SK-N-SH (cell line): ENCODE results near the genes SRMS and ARFRP1.

DNA sequence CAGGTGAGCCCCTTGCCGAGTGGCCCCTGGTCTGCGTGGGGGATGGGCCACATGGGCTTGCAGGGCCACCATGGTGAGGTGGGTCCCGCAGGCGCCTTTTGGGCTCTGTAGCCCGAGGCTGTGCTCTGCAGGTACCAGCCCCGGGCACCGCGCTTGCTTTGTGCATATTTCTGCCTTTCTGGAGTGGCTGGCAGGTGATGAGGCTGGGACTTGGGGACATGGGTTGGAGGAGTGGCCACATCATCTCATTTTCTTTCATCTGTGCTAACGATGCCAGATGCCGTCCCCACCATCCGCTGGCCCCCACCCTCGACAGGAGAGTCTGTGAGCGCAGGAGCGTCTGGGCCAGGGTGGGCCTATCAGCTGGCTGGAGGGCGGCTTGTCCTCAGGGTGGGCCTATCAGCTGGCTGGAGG, 8.1 kb downstream of the SLC17A9 start:
- RRBS, result no CpG with 5 or more reads among the region's 15 CpGs
CAGE:
- cytosol, long polyA plus RNA, result no peak
- long polyA plus RNA, result no peak
- nucleus, long polyA plus RNA, result no peak

DNA sequence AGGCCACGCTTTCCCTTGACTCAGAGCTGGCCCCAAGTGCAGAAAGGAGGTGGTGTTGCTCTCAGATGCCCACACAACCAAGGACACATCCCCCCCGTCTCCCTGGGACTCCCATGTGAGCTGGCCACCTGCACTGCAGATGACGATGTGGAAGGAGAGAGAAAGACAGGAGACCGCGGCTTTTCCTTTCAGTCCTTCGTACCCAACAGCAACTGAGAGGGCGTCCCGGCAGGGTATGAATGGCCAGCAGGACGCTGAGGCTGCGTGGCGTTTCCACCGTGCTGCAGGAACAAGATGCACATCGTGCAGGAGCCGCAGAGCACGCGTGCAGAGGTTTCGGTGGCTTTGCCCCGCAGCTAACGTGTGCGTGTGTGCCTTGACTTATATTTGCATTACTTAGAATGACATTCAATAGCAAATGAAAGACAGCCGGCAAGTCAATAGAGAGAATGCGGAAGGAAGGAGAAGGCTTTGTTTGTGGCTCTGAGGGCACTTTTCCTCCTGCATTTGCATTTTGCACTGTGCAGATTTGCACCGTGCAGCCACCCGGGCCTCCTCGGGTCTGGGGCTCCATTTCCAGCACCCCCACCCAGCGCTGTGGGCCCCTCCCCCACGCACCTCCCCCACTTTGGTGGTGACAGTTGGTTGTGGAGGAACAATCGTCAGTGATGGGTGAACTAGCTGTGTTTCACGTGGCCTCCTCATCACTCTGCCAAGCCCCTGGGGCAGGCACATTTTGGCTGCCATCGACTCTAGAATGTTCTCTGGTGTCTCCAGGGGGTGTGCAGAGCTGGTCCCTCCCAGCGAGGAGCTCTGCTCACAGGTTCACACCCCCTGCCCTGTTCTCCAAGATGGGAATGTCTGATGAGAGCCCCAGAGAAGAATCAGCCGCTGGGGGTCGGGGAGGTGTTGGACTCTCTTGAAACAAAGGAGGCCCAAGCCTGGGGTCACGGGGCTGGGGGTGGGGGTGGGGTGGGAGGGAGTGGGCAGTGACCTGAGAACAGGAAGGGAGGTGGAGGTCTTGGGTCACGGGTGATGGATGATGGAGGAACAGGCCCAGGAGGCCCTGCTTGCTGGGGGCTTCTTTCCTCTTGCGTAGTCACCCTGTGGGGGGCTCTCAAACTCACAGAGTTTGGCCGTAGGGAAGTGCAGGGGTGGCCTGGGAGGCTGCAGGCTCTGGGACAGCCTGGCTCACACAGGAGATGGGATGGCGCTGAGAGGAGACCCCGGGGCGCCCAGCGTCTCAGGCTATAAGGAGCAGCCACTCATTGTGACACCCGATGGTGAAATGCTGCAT, 26.6 kb upstream of the BHLHE23 start:
- RRBS, result 34% methylated on average over 4 of the region's 42 CpGs
CAGE:
- cytosol, long polyA plus RNA, result no peak
- long polyA plus RNA, result no peak
- nucleus, long polyA plus RNA, result no peak

DNA sequence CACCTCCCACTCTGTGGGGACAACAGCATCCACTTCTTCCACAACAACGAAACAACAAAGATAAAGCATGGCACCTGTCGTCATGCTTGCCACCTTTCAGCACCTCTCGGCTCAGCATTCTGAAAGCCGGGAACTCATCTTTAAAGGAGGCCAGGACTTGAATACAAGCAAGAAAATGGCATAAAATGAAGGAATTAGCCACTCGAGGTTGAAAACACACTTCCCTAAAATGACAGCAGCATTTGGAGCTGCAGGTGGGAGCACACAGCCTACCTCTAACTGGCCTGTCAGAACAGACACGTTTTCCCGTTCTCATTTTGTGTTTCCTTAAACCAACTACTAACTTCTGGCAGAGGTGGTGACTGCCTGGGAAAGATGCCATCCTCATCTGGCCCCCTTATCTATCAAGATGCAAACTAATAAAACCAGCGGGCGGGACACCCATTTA, 21.8 kb downstream of the YTHDF1 start:
- RRBS, result no CpG with 5 or more reads among the region's 9 CpGs
CAGE:
- cytosol, long polyA plus RNA, result no peak
- long polyA plus RNA, result no peak
- nucleus, long polyA plus RNA, result no peak

DNA sequence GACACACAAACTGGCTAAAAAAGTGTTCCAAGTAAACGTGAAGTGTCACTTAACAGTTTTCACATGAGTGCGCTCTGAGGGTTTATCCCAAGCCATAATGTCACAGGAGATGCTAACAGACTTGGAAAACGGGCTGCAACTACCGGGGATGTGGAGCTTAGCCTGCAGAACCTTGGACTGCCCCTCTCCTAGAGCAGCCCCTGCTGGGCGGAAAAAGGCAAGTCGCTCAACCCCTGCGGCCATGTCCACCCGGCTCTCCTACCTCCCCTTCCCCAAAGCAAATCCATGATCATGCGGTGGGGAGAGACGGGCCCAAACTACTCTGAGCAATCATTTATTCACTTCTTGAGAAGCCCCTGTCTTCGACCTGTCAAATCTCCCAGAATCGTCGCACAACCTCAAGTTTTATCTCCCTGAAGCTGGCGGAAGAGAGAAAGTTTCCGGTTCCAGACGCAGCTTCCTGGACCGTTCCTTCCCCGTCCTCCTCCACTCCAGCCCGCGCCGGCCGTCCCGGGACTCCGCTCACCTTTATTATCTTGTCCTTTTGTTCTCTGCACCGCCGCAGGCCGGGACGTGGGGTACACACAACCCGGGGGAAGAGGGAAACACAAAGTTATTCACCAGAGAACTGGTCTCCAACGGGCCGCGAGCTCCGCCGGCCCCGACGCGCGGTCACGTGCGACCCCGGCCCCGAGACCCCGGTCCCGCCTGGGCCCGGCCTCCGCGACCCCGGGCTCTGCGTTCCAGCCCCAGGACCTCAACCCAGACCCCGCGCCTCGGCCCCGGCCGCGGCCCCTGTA, 680 bp downstream of the YTHDF1 start:
- RRBS, result 4% methylated on average over 28 of the region's 55 CpGs
CAGE:
- cytosol, long polyA plus RNA, result no peak
- long polyA plus RNA, result no peak
- nucleus, long polyA plus RNA, result no peak

DNA sequence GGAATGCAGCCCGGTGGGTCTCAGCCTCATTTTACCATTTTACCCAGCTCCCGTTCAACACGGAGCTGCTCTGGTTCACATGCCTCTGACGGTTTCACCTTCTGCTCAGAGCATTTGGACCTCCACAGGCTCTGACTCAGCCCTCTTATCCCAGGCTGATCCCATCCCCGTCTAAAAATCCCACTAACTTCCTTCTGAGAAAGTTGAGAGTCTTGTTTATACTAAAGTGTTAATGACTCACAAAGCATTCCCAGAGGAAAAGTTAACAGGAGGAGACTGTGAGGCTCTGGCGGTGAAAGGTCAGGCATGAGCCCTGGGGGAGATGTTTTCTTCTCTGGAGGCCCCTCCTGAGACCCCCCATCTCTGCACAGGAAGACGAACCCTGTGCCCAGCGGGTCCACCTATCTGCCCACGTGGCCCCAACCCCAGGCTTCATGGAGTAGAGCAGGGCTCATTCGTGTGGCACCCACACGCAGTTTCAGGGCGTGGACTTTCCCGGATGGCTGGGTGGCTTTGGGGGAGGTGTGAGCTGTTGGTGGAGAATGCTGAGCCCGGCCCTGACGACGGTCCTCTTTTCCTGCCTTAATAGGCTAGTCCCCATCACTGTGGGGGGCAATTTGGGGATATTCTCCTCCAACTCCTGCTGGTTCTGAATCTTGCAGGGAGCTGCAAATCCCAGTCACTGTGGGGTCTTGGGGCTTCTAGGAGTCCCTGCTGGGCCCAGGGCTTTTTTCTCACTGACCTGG, 3.2 kb upstream of the BIRC7 start:
- RRBS, result 72% methylated on average over 2 of the region's 16 CpGs
CAGE:
- cytosol, long polyA plus RNA, result no peak
- long polyA plus RNA, result no peak
- nucleus, long polyA plus RNA, result no peak

DNA sequence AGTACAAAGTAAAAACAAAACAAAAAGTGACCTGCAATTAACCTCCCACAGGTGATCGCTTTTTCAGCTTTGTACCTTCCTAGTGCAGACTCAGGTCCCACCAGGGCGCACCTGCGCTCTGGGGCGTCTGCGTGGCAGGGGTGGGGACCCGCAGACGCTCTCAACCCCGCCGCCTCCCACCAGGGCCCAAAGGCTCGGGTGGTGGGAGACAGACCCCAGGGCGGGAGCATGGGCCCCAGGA, 656 bp upstream of the ARFGAP1 start:
- RRBS, result no CpG with 5 or more reads among the region's 11 CpGs
CAGE:
- cytosol, long polyA plus RNA, result no peak
- long polyA plus RNA, result no peak
- nucleus, long polyA plus RNA, result no peak

- RRBS, result 97% methylated on average over 1 of the region's 25 CpGs
CAGE:
- cytosol, long polyA plus RNA, result no peak
- long polyA plus RNA, result no peak
- nucleus, long polyA plus RNA, result no peak
Observed at GRCh38 chr20:63283072-63283598, 9.9 kb upstream of the COL20A1 start.

DNA sequence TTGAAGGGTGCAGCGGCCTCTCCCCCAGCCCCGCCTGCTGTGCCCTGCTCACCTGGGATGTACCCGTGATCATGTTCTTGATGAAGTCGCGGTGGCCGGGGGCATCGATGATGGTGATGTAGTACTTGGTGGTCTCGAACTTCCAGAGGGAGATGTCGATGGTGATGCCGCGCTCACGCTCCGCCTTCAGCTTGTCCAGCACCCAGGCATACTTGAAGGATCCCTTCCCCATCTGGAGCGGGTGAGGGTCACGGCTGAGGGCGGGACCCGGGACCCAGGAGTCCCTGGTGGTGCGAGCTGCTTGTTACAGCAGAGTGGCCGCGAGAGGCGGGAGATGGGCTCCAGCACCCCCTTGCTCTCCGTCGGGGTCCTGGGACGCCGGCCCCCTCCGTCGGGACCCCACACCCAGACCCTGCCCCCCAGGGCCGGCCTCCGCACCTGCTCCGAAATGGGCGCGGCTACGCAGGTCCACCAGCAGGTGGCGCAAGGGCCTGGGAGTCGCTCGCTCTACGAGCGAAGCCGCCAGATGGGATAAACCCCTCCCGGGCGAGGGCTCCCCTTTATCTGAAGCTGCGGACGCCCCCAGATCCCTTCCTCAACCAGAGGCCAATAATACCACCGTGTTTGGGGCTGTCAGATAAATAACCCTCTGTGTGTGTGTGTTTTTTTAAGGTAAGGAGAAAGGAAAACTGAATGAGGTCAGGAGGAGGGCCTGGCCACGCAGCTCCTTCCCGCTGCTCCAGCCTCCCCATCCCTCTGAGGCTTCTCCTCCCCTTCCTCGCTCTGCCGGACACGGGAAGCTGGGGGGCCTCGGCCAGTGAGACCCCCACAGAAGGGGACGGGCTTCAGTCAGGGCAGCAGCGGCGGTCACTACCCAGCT, 2.8 kb downstream of the EEF1A2 start:
- RRBS, result 33% methylated on average over 9 of the region's 53 CpGs
CAGE:
- cytosol, long polyA plus RNA, result no peak
- long polyA plus RNA, result no peak
- nucleus, long polyA plus RNA, result no peak

- RRBS, result no CpG with 5 or more reads among the region's 13 CpGs
CAGE:
- cytosol, long polyA plus RNA, result no peak
- long polyA plus RNA, result no peak
- nucleus, long polyA plus RNA, result no peak
Observed at GRCh38 chr20:63523080-63523832, 2.7 kb downstream of the PPDPF start.

DNA sequence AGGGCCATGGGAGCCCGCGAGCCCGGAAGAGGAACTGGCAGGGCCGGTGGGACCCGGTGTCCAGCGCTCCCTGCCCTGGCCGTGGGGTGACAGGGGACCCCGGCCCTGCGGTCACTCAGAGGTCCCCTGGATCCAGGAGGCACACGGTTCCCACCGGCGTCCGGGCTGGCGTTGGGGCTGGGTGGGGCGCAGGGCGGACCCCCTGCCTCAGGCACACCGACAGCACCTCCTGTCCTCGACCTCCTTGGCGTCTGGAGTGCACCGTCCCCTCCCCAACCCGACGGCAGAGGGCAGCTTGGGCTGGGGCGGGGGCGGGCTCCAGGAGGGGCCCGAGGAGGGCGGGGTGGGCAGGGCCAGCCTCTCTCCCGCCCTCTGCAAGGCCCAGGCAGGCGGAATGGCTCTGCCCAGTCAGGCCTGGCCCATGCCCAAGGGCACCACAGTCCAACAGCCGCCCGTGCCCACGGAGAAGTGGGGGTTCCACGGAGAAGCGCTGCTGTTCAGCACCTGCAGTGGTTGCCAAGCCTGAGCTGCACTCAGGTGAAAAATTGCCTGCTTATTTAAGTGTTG, at the start of gene SRMS:
Gene SRMS, minus strand, starts transcription at position 260 of the 567 bp plus-strand sequence.
- RRBS, result 90% methylated on average over 10 of the region's 33 CpGs
CAGE:
- cytosol, long polyA plus RNA, result no peak
- long polyA plus RNA, result no peak
- nucleus, long polyA plus RNA, result no peak

DNA sequence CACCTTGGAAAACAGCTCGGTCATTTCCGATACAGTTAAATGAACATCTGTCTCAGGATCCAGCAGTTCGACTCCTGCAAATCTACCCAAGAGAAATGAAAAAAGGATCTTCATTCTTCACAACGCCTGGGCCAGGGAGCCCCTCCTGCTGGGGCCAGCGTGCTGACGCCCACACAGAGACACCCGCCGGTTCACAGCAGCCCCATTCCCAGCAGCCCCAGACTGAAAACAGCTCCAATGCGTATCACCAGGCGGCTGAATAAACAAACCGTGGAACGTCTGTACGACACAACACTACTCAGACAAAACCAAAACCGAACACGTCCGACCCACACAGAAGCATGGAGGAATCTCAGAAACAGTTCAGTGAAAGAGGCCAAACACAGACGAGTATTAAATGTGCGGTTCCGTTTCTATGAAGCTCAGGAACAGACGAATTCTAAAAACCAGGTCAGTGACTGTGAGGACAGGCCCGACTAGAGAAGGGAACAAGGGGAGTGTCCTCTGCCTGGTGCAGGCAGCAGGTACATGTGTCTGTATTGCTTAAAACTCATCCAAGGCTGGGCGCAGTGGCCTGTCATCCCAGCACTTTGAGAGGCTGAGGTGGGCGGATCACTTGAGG, 9.0 kb upstream of the HELZ2 start:
- RRBS, result no CpG with 5 or more reads among the region's 23 CpGs
CAGE:
- cytosol, long polyA plus RNA, result no peak
- long polyA plus RNA, result no peak
- nucleus, long polyA plus RNA, result no peak

GRCh38 chr20:63588649-63589311, 14.7 kb upstream of the HELZ2 start:
- RRBS, result 67% methylated on average over 2 of the region's 17 CpGs
CAGE:
- cytosol, long polyA plus RNA, result no peak
- long polyA plus RNA, result no peak
- nucleus, long polyA plus RNA, result no peak

DNA sequence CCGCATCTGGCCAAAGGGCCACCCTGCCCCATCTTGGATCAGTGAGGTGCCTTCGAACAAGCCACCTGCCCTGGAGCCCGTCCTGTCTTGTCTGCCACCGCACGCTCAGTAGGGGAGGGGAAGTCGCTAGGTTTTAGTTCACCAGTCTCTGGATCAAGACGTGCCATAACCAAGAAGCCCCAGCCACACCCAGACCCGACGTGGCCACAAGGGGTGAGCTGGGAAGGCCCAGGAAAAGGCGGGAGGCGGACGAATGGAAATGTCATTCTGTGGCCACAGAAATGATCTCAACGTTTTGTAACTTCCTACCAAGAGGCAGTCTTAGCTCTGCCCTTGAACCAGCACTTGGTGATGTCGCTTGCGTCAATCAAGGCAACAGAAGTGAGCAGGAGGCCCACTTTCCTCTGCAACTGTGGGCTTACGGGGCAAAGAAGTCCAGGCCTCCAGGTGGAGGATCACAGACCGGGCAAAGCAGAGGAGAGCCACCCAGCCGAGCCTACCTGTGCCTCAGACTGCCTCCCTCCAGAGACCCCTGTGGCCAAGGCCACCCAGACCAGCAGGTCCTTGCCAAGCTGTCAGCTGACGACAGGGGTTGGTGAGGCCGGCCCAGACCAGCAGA, 14.5 kb downstream of the GMEB2 start:
- RRBS, result no CpG with 5 or more reads among the region's 20 CpGs
CAGE:
- cytosol, long polyA plus RNA, result no peak
- long polyA plus RNA, result no peak
- nucleus, long polyA plus RNA, result no peak

GRCh38 chr20:63652043-63652956, 924 bp downstream of the STMN3 start:
- RRBS, result 7% methylated on average over 40 of the region's 94 CpGs
CAGE:
- cytosol, long polyA plus RNA, result no peak
- long polyA plus RNA, result no peak
- nucleus, long polyA plus RNA, result no peak

DNA sequence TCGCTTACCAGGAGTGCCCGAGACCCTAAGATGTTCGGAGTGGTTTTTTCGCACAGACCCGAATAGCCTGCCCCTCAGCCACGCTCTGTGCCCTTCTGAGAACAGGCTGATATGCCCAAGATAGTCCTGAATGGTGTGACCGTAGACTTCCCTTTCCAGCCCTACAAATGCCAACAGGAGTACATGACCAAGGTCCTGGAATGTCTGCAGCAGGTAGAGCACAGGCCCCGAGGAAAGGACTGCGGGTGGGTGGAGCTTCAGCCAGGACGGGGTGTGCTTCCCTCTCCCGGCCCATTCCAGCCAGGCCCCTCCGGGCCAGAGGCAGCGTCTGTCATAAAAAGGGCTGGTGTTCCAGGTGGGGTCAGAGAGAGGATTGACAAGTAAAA, 1.2 kb downstream of the RTEL1 start:
- RRBS, result 30% methylated on average over 2 of the region's 13 CpGs
CAGE:
- cytosol, long polyA plus RNA, result no peak
- long polyA plus RNA, result no peak
- nucleus, long polyA plus RNA, result no peak

GRCh38 chr20:63688953-63689210, 7.6 kb upstream of the TNFRSF6B start:
- RRBS, result 100% methylated on average over 1 of the region's 6 CpGs
CAGE:
- cytosol, long polyA plus RNA, result no peak
- long polyA plus RNA, result no peak
- nucleus, long polyA plus RNA, result no peak

DNA sequence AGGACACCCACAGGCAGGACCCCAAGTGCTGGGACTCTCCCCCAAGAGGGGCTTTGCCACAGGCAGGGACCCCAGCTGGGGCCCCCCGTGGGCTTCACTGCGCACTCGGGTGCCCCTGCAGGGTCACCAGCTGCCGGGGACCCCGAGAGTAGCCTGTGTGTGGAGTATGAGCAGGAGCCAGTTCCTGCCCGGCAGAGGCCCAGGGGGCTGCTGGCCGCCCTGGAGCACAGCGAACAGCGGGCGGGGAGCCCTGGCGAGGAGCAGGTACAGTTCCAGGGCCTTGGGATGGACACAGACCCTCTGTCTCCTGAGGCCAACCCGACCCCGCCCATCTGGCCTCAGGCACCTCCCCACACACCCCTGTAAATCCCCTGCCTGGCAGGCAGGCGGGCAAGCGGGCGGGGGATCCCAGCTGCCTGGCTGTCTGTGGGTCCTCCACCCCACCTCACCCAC, 5.7 kb upstream of the TNFRSF6B start:
- RRBS, result 95% methylated on average over 3 of the region's 16 CpGs
CAGE:
- cytosol, long polyA plus RNA, result no peak
- long polyA plus RNA, result no peak
- nucleus, long polyA plus RNA, result no peak

DNA sequence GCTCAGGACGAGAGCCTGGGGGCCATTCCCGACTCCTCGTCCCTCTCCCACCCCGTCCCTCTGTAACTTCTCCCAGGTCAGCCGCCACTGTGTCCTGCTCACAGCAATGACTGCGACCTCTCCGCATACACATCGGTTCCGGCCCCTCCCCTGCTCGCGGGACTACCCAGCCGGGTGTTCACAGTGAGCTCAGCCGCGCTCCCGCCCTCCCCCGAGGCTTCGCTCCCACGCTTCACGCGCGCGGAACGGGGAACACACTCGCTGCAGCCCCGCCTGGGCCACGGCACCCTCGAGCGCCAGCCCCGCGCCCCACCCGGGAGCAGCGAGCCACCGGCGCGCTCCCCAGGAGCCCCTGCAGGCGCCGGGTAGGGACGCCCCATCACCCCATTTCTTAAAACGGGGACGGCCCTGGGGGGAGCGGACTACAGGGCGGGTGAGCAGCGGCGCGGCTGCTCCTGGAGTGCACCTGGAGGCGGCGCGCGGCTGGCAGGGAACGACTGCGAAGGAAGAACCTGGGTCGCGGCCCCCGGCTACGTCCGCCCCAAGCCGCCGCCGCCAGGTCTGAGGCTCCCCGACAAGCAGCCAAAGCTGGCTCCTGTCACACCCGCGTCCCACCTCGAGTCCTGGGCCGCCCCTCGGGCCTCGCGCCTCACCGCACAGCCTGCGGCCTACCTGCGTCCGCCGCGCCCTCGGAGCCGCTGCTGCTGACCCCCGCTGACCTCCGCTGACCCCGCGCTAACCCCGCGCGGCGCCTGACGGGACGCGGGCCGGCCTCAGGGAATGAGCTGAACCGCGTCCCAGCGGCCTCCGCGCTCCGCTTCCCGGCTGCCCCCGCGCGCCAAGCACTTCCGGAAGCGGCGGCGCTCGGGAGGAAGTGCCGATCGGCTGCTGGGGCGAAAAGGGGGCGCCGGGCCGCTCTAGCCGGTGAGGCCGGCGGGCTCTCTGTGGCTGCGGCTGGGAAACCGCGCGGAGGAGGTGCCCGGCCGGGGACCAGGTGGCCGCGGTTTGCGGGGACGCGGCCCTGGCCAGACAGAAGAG, at the start of gene ARFRP1:
Gene ARFRP1, minus strand, starts transcription at position 782 of the 1,038 bp plus-strand sequence.
- RRBS, result 1% methylated on average over 31 of the region's 122 CpGs
CAGE:
- cytosol, long polyA plus RNA, result start-site peak on the minus strand centred at position 779 of the sequence, 98 bp wide, 364 and 186 reads in 2 replicates
- long polyA plus RNA, result start-site peak on the minus strand centred at position 754 of the sequence, 83 bp wide, 200 and 242 reads in 2 replicates
- nucleus, long polyA plus RNA, result start-site peak on the minus strand centred at position 754 of the sequence, 82 bp wide, 274 and 254 reads in 2 replicates; start-site peak on the plus strand centred at position 877 of the sequence, 56 bp wide, 70 and 106 reads in 2 replicates

- RRBS, result 97% methylated on average over 3 of the region's 24 CpGs
CAGE:
- cytosol, long polyA plus RNA, result no peak
- long polyA plus RNA, result no peak
- nucleus, long polyA plus RNA, result no peak
Observed at GRCh38 chr20:63734073-63734930, 2.2 kb upstream of the LIME1 start.

DNA sequence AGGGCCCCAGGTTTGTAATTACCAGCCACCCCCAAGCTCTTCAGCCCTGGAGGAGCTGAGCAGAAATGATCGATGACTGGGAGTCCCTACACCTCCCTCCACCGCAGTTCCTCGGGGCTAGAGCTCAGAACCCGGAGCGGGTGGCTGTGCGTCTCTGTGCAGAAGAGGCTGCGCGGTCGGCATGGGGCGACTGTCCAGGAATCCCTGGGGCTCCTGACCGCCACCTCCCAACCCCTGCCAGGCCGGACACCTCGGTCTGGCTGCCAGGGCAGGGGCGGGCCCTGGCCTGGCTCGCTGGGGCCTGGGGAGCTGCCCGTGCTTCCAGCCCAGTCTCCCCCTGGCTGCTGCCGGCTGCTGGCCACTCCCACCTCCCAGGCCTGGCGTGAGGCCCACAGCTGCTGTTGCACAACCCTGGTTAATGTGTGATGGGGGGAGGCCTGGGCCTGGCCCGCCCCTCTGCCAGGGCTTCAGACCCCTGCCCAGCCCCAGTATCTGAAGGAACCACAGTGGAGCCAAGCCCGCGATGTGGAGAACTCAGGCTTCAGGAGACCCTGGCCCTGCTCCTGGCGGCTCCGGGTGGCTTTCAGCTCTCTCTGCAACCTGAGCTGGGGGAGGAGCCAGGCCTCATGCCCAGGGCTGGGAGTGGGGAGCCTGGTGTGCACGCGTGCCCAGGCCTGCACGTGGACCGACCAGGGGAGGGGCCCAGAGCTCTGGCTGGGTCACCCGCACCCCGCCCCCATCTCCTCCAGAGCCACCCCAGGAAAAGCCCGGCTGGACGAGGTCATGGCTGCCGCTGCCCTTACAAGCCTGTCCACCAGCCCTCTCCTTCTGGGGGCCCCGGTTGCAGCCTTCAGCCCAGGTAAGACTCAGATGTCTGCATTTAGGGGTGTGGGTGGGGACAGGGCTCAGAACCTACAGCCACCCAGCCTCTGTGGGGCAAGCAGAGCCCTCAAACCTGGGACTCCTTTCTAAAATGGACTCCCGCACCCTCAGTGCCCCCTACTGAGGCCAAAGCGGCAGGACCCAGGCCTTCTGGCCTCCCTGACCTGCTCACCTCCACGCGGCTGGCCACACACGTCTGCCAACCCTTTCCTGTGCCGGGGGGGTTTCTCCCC, 1.4 kb downstream of the SLC2A4RG start:
- RRBS, result 19% methylated on average over 14 of the region's 39 CpGs
CAGE:
- cytosol, long polyA plus RNA, result no peak
- long polyA plus RNA, result no peak
- nucleus, long polyA plus RNA, result no peak